ENCODE measurements around a stretch of chr14.

- PRO-cap: bidirectional peak, plus-strand start at chr14:35404222, minus-strand start at chr14:35403762
Measured at GRCh38 chr14:35403530-35404277, 845 bp downstream of the NFKBIA start.

DNA sequence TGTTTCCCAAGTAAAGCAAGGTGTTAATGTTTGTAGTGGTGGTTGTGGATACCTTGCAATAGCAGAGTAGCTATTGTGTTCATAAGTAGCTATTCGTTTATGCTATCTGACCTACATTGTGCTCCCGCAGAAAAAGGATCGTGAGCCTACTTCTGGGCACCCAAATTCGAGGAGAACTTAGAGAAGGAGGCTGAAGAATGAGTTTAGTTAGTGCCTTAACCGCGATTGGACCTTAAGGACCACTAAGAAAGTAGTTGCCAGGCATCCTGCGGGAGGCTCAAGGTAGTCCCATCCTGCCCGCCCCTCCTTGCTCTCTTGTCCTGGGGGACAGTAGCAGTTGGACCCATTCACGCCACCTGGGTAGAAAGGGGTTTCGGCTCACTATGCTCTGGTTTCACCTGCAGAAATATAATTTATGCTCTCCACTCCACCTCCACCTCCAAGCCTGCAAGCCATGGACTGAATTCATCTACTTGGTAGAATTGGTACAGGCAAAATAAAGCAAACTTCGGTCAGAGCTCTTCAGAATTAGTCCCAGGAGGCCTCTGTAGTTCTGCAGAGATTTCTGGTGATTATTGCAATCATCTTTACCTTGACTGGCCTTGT is 1.1 kb upstream of the NFKBIA start:
- PRO-cap: no peak

GRCh38 chr14:35578020-35578499 is 44.1 kb downstream of the INSM2 start:
- PRO-cap: no peak

- PRO-cap: no peak
Measured at GRCh38 chr14:35722880-35723448, 86.1 kb downstream of the RALGAPA1 start.

GRCh38 chr14:35985687-35986369 is 159.7 kb downstream of the BRMS1L start:
- PRO-cap: bidirectional peak, plus-strand start at chr14:35986119, minus-strand start at chr14:35985972

DNA sequence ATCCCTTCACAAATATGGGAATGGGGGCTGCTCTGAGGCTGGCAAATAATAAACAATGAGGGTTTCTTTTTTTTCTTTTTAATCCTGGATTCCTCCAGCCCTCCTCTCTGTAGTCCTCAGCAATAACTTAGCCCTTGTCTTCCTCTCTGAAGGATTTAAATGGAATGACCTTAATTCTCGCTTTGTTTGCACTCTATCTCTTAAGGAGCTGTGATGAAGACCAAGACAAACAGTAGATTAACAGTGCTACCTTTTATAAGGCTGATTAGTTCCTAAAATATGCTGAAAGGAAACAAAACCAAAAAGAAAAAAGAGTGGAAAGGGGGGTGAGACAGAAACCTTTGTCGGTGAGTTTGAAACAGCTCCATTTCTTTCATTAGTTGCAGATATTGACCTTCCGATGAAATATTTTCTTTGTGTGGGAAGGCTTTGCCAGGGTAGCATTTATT is 105.2 kb downstream of the MBIP start:
- PRO-cap: no peak

DNA sequence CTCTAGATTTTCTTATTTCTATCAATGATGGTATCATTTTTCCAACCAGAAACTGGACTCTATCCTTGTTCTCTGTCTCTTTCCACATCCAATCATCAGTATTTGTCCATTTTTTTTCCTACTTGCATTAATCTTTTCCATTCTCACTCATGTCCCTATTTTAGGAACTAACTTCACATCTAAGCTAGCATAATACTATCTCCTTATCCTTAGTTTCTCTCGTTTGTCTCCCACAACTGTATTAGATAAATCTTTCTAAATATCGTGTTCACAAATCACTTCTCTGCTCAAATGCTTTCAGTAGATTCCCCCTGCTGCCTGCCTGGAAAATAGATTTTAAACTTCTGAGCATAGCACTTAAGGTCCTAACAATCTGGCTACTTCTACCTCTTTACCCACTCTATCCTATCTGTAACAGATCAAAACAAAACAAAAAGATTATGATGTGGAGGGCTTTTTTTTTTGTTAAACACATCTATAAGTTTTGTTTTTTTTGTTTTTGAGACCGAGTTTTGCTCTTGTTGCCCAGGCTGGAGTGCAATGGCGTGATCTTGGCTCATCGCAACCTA is 14.6 kb downstream of the MBIP start:
- PRO-cap: no peak

DNA sequence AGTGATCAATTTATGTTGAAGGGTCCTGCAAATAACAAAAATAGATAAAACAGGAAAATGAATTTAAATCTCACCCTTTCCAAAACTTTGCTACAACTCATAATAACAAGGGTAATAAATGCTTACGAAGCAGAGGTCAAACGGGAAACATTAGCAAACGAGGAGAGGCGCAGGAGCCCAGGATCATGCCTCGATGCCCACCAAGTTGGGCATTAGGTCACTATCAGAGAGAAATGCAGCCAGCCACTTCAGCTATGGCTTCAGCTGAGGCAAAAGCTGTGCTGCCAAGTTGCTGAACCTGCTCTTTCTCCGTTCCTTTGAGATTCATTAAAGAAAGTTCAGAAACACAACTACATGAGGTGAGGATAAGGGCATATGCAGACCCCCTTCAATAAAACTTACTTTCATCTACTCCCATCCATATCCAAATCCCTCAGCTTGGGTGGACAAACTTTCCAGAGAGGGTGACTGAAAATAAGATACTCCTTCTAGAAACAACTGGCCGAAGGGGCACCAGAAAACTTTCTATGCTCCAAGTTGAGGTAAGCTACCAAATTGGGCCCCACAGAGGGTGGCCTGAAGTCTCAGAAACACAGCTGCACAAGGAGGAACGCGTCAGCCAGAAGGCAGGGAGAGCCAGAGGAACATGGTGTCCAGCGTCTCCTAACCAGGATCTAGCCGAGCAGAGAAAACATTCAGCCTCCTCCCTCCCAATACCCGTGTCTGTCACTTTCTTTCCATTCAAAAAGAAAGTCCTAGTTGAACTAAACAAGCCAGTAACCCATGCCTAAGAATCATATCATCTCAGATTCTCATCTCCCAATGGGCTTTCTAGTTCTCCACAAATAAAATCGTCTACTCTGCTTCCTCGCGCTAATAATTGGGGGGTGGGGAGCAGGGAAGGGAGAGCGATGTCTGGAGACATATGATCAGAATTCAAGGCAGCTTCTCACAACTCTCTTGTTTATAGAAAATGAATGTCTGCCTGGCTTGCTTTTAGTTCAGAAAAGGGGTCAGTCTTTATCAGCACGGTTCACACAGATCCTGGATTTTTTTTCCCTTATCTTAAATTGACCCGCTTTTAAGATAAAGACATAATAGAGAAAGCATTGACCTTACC is 7.7 kb downstream of the NKX2-1 start:
- PRO-cap: unidirectional peak, plus-strand start at position 618 of the sequence

- PRO-cap: bidirectional peak, plus-strand start at chr14:36514938, minus-strand start at chr14:36514807
Measured at GRCh38 chr14:36514629-36515208, 5.3 kb downstream of the NKX2-1 start.

DNA sequence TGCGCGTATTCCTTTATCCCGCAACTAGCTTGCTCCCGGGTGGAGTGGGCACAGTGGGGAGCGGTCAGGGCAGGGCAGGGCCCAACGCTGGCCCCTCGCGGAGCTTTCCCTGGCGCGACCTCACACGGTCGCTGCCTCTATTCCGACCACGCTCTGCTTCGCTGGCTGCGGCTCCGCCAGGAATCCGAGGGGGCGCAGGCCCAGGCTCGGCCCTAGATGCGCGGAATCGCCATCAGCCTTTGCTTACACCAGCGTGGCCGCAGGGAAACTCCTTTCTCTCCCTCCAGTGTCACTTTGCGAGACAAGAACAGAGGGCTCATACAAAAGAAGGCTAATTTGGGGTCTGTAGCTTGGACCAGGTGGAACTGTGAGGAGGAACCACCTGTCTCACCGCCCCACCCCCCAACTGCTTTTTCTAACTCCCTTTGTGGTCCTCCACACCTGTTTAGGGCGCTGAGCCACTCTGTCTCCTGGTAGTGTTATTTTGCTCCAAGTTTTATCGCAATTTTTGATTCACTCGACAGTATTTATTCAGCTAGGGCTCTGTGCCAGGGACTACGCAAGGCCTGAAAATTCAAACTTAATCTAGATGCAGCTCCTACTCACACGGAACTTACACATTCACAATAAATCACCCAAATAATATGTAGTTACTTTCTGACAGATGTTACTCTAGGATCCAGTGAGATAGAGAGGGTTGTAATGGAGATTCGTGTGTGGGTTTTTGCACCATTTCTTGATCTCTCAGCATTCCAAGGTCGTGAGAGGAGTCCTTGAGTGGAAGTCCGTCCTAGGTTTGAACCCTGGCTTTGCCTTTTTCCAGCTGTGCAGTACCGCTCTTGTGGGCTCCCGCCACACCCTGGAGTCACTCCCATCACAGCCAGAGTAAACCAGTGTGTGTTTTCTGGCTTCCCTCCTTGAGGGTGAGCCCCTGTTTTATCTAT is 3.3 kb upstream of the NKX2-1 start:
- PRO-cap: unidirectional peak, minus-strand start at position 472 of the sequence

DNA sequence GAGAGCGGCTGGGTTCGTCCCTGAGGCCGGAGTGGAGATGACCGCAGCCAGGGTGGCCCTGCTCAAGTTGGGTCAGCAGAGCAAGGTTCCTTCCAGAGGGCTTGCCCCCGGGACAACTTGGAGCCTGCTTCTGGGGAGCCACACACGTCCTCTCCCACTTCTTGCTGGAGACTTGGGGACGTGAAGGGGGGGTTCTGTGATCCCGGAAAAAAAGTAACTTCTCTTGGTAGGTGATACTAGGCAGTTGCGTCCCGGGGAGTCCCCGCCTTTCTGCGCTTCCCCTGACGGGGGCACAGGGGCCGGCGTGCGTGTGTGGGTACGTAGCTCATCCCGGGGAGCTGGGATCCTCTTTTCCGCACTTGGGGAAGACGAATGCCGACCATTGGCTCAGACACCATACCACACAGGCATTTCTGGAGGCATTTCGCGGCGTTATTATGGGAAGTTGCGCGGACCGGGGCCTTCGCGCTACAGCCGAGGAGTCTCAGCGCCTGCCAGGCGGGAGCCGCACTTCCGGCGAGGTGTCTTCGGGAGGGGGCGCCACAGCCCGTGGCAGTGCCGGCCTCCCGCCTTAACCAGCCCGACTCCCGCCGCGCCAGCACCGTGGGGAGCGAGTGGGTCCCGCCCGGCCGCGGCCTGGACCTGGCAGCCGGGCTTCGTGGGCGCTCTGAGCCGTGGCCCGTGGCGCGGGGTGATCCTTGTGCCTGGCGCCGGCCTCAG is 14.8 kb upstream of the PAX9 start:
- PRO-cap: no peak

GRCh38 chr14:37051630-37052078 is 120.8 kb downstream of the SLC25A21 start:
- PRO-cap: no peak

DNA sequence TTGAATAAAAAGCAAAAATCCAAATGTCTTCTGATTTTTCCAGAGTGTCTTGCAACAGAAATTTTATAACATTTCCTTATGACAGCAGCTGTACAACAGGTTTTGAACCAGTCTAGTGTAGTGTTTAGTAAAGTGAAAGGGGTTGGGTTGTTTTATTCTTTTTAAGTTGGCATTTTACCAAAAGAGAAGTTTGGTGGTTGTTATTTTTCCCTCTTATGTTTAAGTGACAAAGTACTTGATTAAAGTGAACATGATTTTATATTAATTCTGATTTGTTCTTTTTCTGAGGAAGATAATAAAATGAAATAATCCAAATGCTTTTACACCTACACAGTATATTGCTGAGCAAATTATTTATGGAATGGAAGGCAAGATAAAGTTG is 129.0 kb downstream of the FOXA1 start:
- PRO-cap: no peak

- PRO-cap: no peak
Measured at GRCh38 chr14:38192862-38193742, 14.6 kb upstream of the SSTR1 start.

- PRO-cap: no peak
Measured at GRCh38 chr14:38194591-38195079, 13.1 kb upstream of the SSTR1 start.

DNA sequence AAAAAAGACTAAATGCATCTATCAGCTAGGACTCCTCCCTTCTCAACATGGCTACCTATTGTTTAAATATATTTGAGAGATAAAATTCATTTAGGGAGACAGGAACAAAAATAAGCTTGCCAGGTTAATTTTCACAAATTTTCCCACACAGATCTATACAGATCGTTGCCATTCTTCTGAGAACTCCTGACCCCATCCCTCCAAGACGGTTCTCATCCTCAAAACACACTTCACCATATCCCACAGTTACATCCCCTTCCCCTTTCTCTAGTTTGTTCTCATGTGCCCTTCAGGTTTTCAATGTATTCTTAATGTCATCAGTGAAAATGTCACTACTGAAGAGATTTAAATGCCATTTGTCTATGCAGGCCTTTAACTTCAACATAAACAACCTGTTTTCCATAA is 197.0 kb downstream of the SEC23A start:
- PRO-cap: no peak

- PRO-cap: no peak
Measured at GRCh38 chr14:39177041-39177788, 2.2 kb downstream of the PNN start.

- PRO-cap: no peak
Measured at GRCh38 chr14:39228816-39229616, 4.7 kb upstream of the MIA2 start.

DNA sequence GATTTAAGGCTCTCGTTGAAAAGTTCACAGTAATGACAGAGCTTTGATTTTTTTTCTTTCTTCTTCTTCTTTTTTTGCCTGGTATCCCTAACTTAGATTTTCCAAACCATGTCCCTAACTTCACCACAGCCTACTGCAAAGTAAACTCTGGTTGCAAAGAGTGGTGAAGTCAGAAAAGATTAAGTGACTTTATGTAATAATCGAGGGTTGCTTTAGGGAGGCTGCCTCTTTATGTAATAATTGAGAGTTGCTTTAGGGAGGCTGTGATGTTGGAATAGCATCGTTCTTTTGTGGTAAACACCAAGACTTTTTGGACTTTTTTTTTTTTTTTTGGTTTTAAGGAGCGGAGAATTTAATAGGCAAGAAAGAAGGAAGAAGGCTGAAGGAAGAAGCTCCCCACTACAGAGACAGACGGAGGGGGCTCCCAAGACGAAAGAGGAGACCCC is 937 bp upstream of the FBXO33 start:
- PRO-cap: no peak

- PRO-cap: no peak
Measured at GRCh38 chr14:44942008-44942827, 19.5 kb downstream of the KLHL28 start.